Measurements from ENCODE around the genes FOSL2 and SPDYA.

DNA sequence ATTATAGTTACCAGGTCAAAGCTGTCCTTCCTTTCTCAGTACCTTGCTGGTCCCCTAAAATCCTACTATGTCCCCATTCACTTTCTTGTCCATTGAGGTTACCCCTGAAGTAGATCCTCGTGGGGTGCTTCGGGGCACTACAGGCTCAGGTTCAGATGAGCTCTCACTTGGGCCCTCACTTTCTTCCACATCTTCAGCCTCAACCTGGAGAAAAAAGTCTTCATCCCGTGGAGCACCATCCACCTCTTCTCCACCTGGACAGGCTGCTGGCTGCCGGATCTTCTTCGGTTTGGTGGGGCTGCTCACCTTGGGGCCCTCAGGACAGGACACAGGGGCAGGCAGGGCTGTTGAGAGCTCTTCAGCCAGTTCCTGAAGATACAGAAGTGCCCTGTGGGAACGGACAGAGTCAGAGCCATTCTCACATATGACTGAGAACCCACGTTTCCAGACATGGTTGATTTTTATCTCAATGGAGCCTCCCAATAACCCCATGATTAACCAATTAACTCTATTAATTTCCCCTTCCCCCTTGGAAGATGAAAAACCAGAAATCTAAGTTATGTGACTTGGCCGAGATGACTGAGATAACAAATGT is 14.6 kb downstream of the GTF3C2 start:
- PRO-cap, 7 experiments, result no peak in any of the 7 experiments

- PRO-cap, 7 experiments, result no peak in any of the 7 experiments
These were observed 3.9 kb downstream of the ZNF513 start for GRCh38 chr2:27376283-27377427.

- PRO-cap, 7 experiments, result no peak in any of the 7 experiments
These were observed 5.5 kb upstream of the ZNF513 start for GRCh38 chr2:27385943-27386451.

GRCh38 chr2:27391963-27392369 is 11.4 kb upstream of the ZNF513 start:
- PRO-cap, 7 experiments, result peak in 1 of 7 experiments; most common minus-strand start chr2:27392050 (in 1)

DNA sequence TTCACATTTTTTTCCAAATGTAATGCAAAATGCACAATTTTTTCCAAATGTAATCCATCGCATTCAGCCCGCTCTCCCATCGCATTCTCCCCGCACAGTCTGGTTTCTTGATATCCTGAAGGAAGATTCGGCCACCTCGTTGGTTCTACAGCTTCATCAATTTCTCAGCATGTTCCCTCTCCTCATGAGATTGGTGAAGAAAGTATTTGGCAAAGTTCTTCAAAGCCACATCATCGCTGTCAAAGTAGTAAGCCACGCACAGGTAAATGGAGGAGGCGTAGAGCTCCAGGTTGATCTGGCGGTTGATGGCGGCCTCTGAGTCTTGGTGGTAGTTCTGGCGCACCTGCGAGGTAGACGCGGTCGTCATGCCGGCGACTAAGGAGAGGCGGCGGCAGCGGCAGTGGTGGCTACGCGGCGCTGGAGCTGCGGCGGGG is 12.5 kb upstream of the ZNF513 start:
- PRO-cap, 7 experiments, result no peak in any of the 7 experiments

DNA sequence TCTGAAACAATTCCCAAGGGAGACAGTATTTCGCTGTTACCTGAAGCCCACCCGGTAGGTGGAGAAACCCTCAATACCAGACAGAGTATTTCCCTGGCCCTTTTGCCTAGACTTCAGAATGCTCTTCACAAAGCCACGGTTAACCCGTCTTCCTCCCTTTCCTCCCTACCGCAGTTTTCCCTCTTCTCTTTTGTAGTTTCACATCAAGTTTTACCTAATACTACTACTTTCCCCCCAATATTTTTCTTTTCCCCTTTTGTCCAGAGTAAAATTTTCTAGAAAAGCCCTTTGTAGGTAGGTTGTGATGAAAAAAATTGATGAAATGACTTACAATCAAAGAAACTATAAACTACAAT is 1.2 kb downstream of the PPM1G start:
- PRO-cap, 7 experiments, result no peak in any of the 7 experiments

GRCh38 chr2:27493918-27494655 is 913 bp downstream of the FNDC4 start:
- PRO-cap, 7 experiments, result no peak in any of the 7 experiments

DNA sequence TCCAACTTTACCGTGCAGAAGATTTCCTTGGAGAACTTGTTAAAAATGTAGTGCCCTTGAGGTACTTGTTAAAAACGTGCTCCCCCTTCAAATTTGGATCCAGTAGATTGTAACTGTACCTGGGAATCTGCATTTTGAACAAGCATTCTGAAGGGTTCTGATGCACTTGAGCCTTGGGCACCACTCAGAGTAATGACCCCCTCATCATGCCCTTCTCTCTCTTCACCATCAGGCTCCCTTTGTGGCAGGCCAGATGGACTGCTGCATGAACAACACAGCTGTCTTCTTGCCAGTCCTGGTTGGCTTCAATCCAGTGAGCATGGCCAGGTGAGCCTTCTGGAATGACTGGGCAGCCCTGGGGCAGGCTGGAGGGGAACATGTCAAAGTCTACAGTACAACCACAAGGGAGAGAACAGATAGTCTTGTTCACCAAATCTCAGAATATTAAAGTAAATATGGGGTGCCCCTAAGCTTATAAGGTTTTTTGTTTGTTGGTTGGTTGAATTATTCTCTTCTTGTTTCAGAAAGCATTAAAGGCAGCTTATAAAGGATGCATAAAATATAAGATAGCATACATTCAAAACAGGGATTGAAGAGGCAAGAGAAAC is 4.4 kb downstream of the GCKR start:
- PRO-cap, 7 experiments, result no peak in any of the 7 experiments

GRCh38 chr2:27509326-27509551 is 12.6 kb downstream of the GCKR start:
- PRO-cap, 7 experiments, result no peak in any of the 7 experiments

- PRO-cap, 7 experiments, result no peak in any of the 7 experiments
These were observed 947 bp downstream of the CCDC121 start for GRCh38 chr2:27627802-27628327.

DNA sequence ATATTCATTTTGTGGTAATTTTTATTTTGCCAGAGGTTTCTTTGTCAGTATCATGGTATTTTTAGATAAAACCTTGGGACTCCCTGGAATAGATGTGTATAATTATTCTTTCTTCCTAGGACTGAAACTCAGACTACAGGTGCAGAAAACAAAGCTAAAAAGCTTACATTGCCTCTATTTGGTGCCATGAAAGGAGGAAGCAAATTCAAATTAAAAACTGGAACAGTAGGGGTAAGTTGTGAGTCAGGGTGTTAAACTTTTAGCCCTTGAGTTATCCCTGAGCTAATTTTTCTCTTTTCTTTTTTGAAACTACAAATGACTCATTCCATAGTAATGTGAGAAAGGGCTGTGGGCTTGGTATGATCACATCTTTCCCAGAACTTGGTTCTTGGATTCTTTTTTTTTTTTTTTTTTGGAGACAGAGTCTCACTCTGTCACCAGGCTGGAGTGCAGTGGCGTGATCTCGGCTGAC is 18.5 kb downstream of the SLC4A1AP start:
- PRO-cap, 7 experiments, result no peak in any of the 7 experiments

DNA sequence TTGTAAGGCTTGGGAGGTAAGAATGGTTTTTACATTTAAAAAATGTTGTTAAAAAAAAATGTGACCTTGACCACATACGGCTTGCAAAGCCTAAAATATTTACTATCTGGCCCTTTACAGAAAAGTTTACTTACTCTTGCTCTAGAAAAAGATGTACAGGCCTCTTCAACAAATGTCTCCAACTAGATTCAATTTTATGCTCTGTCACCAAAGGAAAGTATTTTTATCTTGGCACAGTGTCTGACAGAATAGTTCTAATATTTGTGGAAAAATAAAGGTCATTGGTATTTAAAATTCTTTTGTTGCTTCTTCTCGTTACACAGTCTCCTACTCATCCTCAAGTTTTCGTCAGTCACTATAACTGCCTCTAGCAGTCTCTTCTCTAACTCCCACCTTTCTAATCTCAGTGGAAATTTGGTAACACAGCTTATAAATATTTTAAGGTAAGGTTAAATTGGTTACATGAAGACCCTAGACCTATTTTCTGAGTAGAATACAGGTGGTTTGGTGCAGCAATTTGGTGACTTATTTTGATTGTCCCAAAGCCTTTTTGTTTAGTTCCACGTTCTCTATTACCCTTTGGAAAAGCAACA is 1.4 kb downstream of the RBKS start:
- PRO-cap, 7 experiments, result no peak in any of the 7 experiments

GRCh38 chr2:27891438-27892218 is 1.1 kb downstream of the BABAM2 start:
- PRO-cap, 7 experiments, result no peak in any of the 7 experiments

- PRO-cap, 7 experiments, result no peak in any of the 7 experiments
These were observed 87.4 kb downstream of the BABAM2 start for GRCh38 chr2:27977813-27978528.

- PRO-cap, 7 experiments, result no peak in any of the 7 experiments
These were observed 15.5 kb upstream of the FOSL2 start for GRCh38 chr2:28376945-28377683.

DNA sequence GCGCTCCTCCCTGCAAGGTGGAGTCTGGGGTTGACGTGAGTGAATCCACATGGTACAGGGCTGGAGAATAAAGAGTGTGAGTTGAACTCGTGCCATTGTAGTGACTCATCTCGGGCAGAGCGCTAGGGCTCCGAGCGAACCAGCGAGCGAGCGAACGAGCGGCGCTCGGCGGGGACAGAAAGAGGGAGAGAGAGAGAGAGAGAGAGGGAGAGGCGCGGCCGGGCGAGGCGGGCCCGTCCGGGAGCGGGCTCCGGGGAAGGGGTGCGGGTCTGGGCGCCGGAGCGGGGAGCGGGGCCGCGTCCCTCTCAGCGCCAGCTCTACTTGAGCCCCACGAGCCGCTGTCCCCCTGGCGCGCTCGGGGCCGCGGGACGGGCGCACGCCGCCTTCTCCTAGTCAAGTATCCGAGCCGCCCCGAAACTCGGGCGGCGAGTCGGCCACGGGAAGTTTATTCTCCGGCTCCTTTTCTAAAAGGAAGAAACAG is at the start of gene FOSL2:
Gene FOSL2, plus strand, starts transcription at position 98 of the 481 bp plus-strand sequence.
- PRO-cap, 7 experiments, result peak in 7 of 7 experiments; most common plus-strand start position 98 of the sequence (in 7)

DNA sequence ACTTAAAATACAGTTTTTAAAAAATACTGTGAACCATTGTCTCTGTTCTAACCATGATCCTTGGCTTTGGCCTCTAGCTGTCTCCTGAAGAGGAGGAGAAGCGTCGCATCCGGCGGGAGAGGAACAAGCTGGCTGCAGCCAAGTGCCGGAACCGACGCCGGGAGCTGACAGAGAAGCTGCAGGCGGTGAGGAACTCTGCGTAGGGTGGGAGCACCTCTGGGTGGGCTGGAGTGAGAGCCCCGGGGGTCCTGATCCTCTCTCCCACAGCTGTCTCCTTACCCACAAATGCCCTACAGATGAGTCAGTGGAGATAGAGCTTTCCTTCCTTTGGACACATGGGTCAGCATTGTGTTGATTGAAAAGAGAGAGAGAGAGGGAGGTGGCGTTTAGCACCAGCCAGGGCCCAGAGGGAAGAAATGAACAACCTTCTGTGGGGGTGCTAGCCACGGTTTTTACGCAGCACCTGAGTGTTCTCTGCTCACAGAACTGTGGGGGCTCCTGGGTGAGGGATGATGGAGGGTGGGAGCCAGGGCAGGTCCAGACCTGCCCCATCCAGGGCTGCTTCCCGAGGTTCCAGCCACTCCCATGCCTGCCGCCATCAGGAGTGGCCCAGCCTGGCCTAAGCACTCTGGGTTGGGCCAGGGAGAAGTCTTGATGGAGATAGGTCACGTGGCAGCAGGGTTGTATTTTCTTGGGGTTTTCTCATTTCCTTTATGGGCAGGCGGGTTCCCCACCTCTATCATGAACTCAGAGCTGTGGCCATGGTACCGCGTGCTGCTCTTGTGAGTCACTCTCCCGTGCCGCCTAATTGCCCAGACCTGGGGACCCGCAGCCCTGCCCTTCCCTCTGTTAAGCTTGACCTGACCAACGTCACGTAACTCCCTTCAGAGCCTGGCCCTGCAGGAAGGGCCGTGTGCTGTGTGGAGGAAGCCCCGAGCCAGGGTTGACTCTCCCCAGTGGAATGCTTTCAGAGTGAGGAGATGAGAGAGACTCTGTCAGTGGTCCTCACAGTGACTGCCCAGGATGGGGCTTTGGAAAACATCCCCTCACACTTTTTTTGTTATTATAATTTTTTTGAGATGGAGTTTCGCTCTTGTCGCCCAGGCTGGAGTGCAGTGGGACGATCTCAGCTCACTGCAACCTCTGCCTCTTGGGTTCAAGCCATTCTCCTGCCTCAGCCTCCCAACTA is 16.4 kb downstream of the FOSL2 start:
- PRO-cap, 7 experiments, result peak in 7 of 7 experiments; most common plus-strand start position 742 of the sequence (in 6); most common minus-strand start position 621 of the sequence (in 3)

DNA sequence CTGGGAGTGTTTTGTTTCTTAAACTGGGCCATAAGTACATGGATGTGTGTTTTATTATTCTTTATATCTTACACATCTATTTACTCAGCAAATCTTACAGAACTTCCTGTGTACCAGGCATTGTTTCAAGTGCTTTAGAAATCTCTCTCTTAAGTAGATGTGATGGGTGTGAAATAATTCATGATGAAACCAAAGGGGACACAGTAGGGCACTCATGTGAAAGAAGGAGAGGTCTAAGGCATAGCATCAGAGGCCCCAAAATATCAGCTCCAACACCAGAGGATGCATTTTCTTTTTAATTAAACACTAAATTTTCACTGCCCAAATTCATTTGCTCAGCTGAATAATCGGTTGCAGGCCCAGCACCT is 107.5 kb downstream of the PLB1 start:
- PRO-cap, 7 experiments, result no peak in any of the 7 experiments

- PRO-cap, 7 experiments, result no peak in any of the 7 experiments
These were observed 2.6 kb downstream of the PPP1CB start for GRCh38 chr2:28754302-28754618.

- PRO-cap, 7 experiments, result peak in 2 of 7 experiments; most common plus-strand start chr2:28810588 (in 2); most common minus-strand start chr2:28810396 (in 2)
These were observed at the start of gene SPDYA for GRCh38 chr2:28810153-28811027. Gene SPDYA, plus strand, starts transcription at chr2:28810834.

Data from T-cell (primary cell).